Smooth muscle cell (in vitro differentiated cells): ENCODE measurements around the genes GIPC2 and PRKACB.

- RAMPAGE, long total RNA: no peak
Observed at GRCh38 chr1:71063613-71064380, 16.2 kb upstream of the PTGER3 start.

DNA sequence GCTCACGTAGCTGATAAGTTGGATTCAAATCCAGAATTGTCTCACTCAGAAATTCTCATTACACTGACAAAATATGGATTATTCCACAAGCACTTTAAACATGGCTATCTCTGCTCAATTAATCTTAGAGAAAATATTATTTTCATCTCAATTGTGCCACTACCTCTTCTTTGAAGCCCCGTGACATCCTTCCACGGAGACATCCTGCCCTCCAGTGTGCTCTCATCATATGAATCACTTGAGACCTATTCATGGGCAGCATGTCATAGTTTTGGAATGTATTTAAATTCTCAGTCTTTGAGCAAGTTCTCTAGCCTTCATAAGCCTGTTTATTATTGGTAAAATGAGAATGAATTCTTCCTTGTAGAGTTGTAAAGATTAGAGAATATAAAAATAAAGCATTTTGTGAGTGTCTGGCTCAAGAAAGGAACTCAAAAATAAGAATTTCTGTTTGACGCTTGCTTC, 557.2 kb upstream of the ZRANB2 start:
- RAMPAGE, long total RNA: no peak

DNA sequence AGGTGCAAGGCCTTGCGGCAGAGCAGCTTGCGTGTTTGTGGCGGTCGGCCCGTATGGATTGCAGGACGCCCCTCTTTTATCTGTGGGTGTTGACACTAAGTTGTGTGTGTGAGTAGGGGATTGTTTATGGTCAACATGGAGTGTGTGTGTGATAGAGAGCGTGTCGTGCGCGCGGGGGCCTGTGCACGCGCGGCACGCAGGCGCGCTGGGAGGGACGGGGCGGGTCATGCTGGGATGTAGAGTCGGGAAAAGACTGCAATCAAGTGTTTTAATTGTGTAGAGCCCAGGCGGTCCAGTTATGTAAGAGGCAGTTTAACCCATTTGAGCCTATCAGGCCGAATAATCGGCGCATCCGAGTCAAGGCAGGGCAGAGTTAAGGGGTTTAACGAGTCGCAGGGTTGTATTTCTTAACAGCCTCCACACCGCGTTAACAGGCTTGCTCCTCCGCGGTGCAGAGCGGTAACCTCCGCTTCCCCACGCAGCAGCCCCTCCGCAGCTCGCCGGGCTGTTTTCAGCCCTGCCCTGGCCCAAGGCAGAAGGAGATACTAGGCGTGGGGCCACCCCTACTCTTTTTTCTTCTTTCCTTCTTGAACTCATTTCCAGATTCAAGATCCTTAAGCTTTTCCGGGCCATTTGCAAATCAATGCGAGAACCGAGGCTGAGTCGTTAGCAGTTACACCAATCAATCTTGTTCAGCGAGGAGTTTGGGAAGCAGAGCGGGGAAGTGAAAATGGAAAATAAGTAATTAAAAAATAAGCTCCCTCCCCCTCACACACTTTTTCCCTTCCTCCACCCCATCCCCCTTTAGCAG, 1.4 kb upstream of the NEGR1 start:
- RAMPAGE, long total RNA: no peak

- RAMPAGE, long total RNA: no peak
Observed at GRCh38 chr1:73593306-73593935, 604.6 kb downstream of the LRRIQ3 start.

GRCh38 chr1:74728853-74729052, 4.1 kb downstream of the CRYZ start:
- RAMPAGE, long total RNA: no peak

DNA sequence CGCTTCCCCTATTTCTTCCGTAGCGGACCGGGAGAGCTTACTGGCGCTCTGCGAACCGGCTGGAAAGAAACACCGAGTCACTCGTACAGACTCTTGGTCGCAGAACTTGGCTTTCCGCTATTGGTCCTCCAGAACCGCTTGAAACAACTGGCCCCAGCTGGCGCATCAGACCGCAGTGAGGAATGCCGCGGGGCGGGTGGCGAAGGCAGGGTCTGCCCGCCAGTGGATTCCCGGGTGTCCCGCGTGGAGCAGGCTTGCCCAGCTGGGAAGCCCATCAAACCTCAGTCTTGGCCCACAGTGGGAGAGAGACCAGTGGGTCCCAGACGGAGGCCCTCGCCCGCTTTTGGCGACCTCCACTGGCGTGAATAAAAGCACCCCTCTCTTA, 4.0 kb upstream of the LHX8 start:
- RAMPAGE, long total RNA: no peak

- RAMPAGE, long total RNA: no peak
Observed at GRCh38 chr1:75723869-75724177, 686 bp upstream of the ACADM start.

DNA sequence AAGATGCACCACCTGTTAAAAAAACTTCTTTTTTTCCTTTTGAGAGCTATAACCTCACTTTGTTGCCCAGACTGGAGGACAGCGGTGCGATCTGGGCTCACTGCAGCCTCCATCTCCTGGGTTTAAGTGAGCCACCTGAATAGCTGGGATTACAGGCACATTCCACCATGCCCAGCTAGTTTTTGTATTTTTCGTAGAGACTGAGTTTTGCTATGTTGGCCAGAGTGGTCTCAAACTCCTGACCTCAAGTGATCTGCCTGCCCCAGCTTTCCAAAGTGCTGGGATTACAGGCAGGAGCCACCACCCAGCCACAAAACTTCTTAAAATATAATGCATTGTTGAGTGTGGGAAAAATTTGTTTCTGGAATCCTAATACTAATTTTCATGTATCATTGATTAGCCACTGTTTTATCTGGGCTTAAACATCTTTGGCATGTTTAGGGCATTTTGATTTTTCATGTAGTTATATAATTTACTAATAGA, 2.3 kb downstream of the RABGGTB start:
- RAMPAGE, long total RNA: no peak

GRCh38 chr1:75789114-75789630, 3.1 kb downstream of the RABGGTB start:
- RAMPAGE, long total RNA: no peak

DNA sequence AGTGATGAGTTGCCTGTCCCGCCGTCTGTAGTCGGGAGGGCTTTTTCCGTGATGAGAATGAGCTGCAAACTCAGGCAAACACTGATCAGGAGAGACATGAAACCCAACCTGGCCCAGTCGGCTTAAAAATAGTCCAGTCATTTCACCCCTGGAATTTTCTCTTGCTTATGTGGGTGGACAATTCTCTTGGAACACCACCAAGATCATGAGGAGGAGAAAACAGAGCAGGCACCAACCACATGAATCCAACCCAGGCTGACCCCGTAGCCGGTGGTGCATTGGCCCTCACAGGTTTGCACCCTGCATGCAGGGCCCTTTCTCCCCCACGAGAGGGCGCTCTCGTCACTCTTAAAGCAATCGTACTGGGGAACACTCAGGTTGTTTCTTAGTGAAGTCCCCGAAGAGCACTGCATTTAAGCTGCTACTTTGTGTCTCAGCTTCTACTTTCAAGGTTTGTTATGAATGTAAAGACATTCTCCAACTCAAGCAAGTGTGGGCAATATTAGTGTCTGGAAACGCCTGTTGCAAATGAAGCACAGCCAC, 79.5 kb downstream of the ST6GALNAC3 start:
- RAMPAGE, long total RNA: no peak

- RAMPAGE, long total RNA: no peak
Observed at GRCh38 chr1:77514062-77514883, 168.2 kb downstream of the ZZZ3 start.

DNA sequence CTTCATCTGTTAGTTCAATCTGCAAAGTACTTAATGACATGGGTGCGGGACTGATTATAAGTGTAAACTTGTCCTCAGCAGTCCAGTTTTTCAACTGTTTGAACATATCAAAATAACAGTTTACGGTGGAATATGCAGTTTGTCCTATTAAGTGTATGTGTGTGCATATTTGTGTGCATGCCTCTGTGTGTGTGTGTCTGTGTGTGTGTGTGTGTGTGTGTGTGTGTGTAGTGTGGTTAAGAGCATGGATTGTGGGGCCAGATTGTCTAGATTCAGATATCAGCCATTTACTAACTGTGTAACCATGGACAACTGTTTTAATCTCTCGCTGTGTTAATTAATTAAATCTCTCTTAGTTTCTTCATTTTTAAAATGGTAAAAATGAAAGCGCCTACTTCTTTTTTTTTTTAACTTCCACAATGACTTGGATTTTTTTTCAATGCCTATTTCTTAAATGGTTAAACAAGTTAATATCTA, 39.0 kb downstream of the NEXN start:
- RAMPAGE, long total RNA: no peak

DNA sequence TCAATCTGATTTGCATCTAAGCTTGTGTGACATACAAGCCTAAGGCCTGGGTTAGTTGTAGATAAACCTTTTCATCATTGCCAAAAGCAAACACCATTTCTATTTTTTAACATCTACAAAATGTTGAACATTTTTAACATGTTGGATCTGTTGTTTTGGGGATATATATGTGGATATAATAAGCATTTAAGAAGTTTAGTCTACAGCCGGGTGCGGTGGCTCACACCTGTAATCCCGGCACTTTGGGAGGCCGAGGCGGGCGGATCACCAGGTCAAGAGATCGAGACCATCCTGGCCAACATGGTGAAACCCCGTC, 40.7 kb downstream of the FUBP1 start:
- RAMPAGE, long total RNA: no peak

- RAMPAGE, long total RNA: no peak
Observed at GRCh38 chr1:77948914-77949496, 29.9 kb downstream of the FUBP1 start.

- RAMPAGE, long total RNA: no peak
Observed at GRCh38 chr1:78045702-78046927, at the start of gene GIPC2. TSS of gene GIPC2 (plus strand) at chr1:78045966.

DNA sequence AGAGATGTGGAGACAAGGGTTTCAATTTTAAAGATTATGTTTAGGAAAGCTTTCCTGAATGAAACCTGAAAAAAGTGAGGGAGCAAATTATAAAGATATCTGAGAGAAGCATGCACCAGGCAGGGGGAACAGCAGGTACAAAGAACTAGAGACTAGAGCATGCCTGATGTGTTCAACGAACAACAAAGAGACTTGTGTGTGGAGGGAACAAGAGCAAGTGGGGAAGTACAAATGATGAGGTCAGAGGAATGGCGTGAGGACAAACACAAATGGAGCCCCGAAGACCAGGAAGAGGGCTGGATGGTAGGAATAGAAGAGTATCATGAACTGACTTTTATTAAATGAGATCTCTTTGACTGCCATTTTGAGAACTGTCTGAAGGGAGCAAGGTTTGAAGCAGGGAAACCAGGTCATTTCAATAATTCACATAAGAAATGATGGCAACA, 993.8 kb upstream of the ADGRL2 start:
- RAMPAGE, long total RNA: no peak

DNA sequence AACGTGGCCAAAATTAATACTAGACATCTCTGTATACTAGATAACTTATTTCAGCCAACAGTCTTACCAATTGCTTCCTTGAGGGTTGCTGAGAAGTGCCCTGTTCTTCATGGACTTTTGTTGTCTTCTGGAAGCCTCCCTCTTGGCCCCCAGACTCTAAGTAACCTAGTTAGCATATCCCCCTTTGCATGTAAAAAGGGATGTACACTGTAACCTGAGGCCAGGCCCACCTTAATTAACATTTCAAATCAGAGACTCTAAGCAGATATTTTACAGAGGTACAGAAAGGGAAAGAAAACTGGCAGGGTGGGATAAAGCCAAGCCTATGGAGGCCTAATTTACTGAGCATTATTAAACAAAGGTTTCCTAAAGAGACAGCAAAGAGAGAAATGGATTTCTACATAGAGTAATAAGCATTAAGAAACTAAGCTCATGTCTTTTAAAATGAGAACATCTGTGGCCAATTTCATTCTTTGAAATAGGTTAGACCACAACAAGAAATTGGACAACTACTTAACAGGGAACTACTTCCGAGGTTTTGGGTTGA, 1047.4 kb downstream of the ADGRL2 start:
- RAMPAGE, long total RNA: no peak

DNA sequence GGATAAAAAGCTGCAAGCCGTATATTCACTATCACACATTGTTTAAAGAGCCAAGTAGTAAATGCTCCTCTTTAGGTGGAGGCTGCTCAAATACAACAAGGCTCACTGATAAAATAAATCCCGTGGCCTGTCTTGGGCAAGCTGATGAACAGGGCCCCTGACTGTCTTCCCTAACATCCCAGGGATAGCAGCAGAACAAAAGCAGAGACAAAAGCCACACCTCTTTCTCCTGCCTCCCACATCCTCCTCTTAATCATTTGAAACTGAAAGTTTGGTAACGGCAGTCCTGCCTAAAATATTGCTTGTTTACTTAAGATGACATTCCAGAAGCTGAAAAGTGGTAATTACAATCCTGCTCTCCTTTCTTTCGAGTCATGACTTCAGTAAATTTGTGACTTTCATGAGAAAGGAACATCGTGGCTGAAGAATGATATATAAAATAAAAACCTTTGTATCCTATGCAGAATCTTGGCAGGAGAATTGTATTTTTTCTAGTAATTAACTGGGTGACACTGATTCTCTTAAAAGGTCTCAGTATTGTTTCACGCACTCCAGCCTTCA, 357.6 kb downstream of the TTLL7 start:
- RAMPAGE, long total RNA: no peak

GRCh38 chr1:84144122-84144771, at the start of gene PRKACB:
TSS of gene PRKACB (plus strand) at chr1:84144271.
- RAMPAGE, long total RNA: no peak

GRCh38 chr1:84301828-84302538, 475 bp downstream of the SAMD13 start:
- RAMPAGE, long total RNA: no peak